ENCODE results near the gene BACH2.

DNA sequence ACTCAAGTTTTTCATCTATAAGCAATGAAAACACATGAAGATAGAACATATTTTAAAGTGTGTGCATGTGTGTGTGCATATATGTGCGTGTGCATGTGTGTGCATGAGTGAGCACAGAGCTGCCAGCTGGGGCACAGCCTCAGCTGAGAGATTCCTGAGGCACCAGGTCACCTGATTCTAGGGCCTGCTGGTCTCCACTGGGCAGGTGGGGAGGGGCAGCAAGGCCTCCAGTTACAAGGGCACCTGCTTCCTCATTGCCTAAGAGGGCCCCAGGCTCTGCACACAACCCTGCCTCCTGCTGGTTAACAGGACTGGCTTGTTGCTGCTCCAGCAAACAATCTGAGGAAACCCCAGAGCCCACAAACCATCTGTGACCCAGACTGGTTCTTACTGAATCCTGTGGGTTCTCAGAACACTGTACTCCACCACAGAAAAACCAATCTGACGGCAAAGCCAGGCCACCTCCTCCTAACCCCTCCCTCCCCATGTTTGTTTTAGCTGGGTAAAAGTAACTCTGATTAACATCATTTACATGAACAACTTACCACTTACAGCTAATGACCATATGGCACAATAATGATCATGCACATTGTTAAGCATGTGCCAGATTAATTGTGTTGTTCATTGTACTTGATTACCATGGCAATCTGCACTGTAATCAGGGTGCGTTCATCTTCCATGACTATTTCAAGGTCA lies 23.0 kb upstream of the UBE2J1 start:
- PRO-cap, 4 experiments: no peak in any of the 4 experiments
- RAMPAGE, long total RNA, 2 experiments: no peak in any of the 2 experiments

DNA sequence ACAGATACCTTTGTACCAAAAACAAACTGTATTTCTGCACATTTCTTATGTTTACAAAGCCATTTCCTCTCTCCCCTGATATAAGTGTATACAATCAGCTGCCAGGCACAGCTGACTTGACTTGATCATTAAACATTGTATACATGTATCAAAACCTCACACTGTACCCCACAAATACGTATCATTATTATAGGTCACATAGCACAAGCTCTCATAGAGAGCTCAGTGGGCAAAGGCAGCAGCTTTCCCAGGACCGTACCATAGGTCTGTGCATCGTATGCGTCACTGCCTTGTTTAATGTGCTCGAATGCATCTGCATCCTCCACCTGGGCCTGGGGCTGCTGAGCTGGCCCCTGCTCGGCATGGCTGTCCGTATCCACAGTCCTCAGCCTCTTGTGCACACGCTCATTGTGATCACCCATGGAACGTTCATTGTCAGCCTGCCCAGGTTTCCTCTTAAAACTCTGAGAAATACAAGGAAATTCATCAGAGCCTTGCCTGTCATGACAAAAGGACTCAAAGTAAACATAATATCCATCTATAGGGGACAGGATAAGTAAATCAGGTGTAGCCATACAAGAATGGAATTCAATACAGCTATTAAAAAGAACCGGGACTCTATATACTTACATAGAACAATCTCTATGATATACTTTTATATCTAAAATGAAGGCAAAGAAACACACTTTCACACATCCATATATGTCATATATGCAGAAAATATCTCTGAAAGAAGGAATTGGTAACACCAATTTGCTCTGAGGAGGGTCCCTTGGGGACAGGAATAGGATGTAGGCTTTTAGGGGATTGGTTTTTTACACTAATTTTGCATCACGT lies 17.2 kb upstream of the LYRM2 start:
- PRO-cap, 4 experiments: no peak in any of the 4 experiments
- RAMPAGE, long total RNA, 2 experiments: no peak in any of the 2 experiments

- PRO-cap, 4 experiments: no peak in any of the 4 experiments
- RAMPAGE, long total RNA, 2 experiments: no peak in any of the 2 experiments
These were observed 33.4 kb upstream of the LYRM2 start for GRCh38 chr6:89671980-89672382.

GRCh38 chr6:90108856-90109521 lies 187.7 kb downstream of the BACH2 start:
- PRO-cap, 4 experiments: no peak in any of the 4 experiments
- RAMPAGE, long total RNA, 2 experiments: no peak in any of the 2 experiments

- PRO-cap, 4 experiments: peak in 4 of 4 experiments; most common plus-strand start chr6:90296942 (in 1); most common minus-strand start chr6:90296843 (in 4)
- RAMPAGE, long total RNA, 2 experiments: no peak in any of the 2 experiments
These were observed at the start of gene BACH2 for GRCh38 chr6:90296615-90297069. TSS of gene BACH2 (minus strand) at chr6:90296843.

DNA sequence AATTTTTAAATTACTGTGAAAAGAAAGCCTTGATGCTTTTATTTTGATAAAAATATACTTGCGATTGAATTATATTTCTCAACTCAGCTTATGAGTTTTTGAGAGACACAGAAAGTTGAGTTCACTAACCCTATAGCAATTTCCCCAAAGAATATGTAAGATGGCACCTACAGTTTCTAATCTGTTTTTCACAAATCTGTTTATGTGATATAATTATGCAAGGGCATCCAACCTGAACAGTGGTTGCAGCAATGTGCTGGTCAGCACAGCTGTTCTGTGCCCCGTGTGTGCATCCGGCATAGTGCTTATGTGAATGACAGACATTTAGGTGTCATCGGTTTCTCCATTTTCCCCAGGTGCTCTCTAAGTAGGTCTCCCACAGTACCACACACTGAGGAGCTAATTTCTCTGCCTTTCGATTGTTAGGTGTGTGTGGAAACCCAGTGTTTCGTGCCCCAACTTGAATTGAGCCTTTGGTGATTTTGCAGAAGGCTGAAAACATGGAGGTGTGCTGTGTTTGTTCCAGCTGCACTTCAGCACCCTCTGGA lies 7.7 kb upstream of the BACH2 start:
- PRO-cap, 4 experiments: no peak in any of the 4 experiments
- RAMPAGE, long total RNA, 2 experiments: no peak in any of the 2 experiments

- PRO-cap, 4 experiments: no peak in any of the 4 experiments
- RAMPAGE, long total RNA, 2 experiments: no peak in any of the 2 experiments
These were observed 107.0 kb upstream of the BACH2 start for GRCh38 chr6:90403568-90404215.

DNA sequence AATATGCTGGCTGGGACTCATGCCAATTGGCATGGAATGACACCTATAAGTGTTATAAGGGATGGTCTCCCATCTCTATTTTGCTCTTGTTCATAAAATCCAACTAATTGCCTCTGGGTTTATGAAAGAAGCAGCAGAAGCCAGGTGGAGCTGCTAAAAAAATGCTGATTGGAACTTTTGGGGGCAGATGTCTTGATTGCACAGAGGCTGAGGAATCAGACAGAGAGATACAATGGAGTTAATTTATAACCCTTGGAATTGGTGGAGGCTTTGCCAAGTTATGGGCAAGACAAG lies 140.5 kb downstream of the MAP3K7 start:
- PRO-cap, 4 experiments: no peak in any of the 4 experiments
- RAMPAGE, long total RNA, 2 experiments: no peak in any of the 2 experiments

DNA sequence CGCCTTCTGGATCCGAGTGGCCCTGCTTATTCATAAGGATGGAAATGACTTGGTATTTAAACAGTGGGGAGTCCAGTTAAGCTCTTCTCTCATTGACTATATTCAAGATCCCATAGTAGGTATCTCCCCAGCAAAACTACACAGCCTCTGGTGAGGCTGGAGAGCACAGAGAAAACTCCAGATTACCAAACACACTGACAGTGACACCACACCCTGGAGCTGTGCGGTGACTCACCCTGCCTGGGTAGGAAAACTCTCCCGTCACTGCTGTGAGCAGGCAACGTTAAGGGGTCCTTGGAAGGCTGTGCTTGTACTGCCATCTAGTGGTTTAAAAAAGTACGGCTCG lies 107.7 kb downstream of the MAP3K7 start:
- PRO-cap, 4 experiments: no peak in any of the 4 experiments
- RAMPAGE, long total RNA, 2 experiments: no peak in any of the 2 experiments

DNA sequence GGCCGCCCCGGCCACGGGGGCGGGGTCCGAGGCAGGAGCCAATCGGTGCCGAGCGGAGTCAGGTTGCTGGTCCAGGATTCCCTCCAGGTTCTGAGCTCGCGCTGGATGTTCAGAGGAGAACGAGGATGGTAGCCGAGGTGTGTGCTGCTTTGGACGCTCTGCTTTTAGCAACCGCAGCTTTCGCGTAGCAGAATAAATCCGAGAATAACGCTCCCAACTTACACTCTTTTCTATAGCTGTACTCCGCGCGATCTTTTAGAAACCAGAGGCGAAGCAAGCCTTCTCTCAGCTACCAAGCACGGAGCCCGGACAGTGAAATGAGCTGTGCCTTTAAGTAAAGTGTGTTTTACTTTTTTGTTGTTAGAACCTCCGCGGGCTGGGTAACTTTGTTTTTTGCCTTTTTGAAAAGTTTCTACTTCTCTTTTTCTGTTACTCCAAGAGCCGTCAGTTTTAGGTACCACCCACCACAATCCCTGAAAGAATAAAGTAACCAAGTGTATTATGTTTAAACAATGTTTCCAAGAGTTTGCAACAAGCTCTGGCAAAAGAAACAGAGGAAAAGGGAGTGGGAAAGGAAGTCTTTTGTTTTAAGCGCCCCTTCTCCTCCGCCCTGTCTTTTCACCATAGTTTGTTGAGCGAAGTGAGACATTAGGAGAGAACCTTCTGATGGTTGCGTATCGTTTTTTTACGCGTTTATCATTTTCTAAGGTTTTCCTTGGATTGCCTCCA lies 515 bp upstream of the EPHA7 start:
- PRO-cap, 4 experiments: peak in 4 of 4 experiments; most common plus-strand start position 112 of the sequence (in 4)
- RAMPAGE, long total RNA, 2 experiments: no peak in any of the 2 experiments

DNA sequence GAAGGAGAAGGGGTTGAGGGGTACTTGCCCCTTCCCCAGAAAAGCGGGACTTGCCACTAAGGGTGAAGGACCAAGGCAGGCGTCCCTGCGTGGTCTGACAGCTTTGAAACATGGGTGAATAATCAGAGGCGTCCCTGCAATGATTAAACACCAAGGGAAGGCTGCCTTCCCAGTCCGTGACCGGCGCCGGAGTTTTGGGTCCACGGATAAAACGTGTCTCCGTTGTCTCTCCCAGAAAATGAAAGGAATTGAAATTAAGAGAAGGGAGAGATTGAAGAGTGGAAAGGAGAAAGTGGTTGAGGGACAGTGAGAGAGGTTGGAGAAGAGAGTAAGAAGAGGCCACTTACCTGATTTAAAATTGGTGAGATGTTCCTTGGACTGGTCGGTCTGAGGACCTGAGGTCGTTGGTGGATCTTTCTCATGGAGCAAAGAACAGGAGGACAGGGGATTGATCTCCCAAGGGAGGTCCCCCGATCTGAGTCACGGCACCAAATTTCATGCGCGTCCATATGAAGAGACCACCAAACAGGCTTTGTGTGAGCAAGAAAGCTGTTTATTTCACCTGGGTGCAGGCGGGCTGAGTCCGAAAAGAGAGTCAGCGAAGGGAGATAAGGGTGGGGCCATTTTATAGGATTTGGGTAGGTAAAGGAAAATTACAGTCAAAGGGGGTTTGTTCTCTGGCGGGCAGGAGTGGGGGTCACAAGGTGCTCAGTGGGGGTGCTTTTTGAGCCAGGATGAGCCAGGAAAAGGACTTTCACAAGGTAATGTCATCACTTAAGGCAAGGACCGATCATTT lies 415.6 kb upstream of the EPHA7 start:
- PRO-cap, 4 experiments: no peak in any of the 4 experiments
- RAMPAGE, long total RNA, 2 experiments: no peak in any of the 2 experiments

DNA sequence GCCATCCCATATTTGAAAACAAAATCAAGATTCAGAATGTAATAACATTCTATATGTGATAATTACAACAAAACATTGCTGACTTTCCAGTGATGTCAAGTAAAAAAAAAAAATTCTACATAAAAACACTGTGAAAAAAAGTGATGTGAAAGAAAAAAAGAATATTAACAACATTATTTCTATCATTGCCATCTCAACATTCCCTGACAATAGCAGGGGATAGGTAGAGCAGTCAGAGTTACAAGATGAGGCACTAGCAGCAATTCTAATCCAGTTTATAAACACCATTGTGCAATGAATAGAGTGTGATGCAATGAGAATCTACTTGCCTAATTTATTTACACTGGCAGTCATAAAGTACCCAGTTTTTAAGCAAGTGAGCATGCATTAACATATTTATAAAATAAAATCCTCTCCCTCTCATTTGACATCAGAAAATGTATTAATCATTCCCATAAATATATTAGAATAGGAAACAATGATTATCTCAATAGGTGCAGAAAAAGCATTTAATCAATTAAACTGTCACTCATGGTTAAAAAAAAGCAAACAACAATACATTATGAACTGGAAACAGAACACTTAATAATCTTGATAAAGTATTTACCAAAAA lies 2.5 kb upstream of the MANEA start:
- PRO-cap, 4 experiments: peak in 3 of 4 experiments; most common plus-strand start position 364 of the sequence (in 2); most common minus-strand start position 240 of the sequence (in 1)
- RAMPAGE, long total RNA, 2 experiments: no peak in any of the 2 experiments

- PRO-cap, 4 experiments: no peak in any of the 4 experiments
- RAMPAGE, long total RNA, 2 experiments: no peak in any of the 2 experiments
These were observed 918 bp upstream of the NDUFAF4 start for GRCh38 chr6:96898574-96899044.

GRCh38 chr6:98832293-98833183 lies 1.8 kb upstream of the POU3F2 start:
- PRO-cap, 4 experiments: no peak in any of the 4 experiments
- RAMPAGE, long total RNA, 2 experiments: no peak in any of the 2 experiments

DNA sequence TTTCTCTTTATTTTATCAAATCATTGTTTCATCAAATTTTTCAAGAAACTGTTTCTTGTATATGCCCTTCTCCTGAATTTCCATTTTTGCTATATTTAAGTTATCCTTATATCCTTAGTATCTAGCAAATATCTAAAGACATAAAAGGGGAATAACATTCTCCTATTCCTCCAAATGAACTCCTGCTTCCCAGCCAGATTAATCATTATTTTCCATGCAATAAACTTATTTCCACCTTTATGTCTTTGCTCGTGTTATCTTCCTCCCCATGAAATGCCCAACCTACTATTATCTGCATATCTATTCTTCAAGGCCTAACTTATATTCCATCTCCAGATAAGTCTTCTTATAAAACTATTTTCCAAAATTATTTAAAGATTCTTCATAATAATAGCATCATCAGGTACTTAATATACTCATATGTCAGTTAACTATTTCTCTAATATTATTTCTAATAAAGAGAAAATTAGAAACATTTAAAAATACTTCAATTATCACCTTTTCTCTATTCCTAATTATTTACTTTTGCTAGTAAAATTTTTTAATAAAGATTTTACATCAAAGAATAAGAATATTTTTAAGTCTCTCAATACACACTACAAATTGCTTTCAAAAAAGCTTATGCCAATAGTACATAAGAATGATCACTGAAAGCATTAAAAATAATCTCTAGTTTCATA lies 29.4 kb downstream of the FBXL4 start:
- PRO-cap, 4 experiments: no peak in any of the 4 experiments
- RAMPAGE, long total RNA, 2 experiments: no peak in any of the 2 experiments

DNA sequence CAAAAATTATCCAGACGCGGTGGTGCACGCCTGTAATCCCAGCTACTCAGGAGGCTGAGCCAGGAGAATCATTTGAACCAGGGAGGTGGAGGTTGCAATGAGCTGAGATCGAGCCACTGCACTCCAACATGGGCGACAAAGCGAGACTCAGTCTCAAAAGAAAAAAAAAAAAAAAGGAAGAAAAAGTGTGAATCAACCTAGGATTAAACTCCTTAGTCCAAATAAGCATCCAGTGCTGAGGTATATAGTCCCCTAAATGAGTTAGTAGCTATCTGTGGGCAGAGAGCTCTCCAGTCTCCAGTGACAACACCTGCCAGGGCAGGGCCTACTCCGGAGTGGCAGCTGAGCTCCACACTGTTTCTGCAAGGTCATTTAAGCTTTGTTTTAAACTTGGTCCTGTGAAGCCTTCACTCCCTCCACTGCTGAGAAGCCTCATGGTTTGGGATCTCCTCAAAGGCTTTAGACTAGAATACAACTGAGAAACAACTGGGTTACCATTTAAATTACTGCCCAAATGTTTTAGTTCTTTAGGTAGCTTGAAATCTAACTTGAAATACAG lies 2.1 kb downstream of the FAXC start:
- PRO-cap, 4 experiments: no peak in any of the 4 experiments
- RAMPAGE, long total RNA, 2 experiments: no peak in any of the 2 experiments

- PRO-cap, 4 experiments: no peak in any of the 4 experiments
- RAMPAGE, long total RNA, 2 experiments: no peak in any of the 2 experiments
These were observed 9.8 kb downstream of the PNISR start for GRCh38 chr6:99415238-99415869.

GRCh38 chr6:99553458-99554516 lies 14.7 kb downstream of the CCNC start:
- PRO-cap, 4 experiments: no peak in any of the 4 experiments
- RAMPAGE, long total RNA, 2 experiments: no peak in any of the 2 experiments

- PRO-cap, 4 experiments: no peak in any of the 4 experiments
- RAMPAGE, long total RNA, 2 experiments: no peak in any of the 2 experiments
These were observed 172.9 kb downstream of the MCHR2 start for GRCh38 chr6:99821048-99821536.

DNA sequence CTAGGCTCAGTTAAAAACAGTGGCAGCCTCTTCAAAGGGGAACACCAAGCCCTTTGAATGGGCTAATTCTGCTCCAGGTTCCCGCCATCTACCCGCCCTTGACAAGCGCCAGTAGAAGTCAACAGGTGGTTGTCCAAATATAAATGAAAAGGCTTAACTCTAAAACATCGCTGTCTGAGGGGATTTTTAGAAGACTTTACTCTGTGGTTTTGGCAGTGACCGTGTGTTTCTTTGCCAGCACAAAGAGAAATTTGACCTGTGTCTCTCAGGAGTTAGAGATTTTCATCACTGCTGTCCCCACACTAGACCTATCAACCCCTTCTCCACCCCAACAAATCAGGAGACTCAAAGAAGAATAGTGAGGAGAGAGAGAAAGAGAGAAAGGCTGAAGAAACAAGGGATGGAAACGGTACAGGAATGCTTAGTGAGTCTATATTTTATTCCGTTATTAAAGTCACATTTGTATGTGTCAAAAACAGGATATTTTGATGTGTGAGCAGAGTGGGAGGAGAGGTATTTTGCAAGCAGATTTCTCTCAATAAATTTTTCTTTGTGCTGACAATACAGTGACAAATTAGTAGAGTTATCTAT lies 19.9 kb upstream of the SIM1 start:
- PRO-cap, 4 experiments: peak in 2 of 4 experiments; most common plus-strand start position 275 of the sequence (in 1); most common minus-strand start position 113 of the sequence (in 1)
- RAMPAGE, long total RNA, 2 experiments: no peak in any of the 2 experiments

Measured in right lobe of liver (tissue), 4 donors.